Paraaortic lymph node (tissue), 1 donor: ENCODE results near the genes WAPL and LIPN.

DNA sequence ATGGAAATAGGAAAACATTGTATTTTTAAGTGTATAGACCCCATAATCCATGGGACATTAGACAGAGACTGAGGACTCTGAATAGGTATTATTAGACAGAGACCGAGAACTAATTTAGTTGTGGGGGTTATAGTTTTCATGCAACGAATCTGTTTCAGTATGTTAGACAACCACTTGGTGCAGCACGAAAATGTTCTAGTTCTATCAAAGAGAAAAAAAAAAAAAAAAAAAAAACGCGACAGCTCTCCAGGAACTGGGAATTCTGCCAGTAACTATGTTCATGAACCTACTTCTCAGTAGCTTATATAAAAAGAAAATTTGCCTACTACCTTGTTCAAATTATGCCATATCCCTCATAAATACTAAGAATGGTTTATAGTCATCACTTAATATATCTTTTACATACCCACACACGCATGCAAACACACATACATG is 685.2 kb upstream of the GHITM start:
- PRO-cap: unidirectional peak, plus-strand start at position 221 of the sequence

DNA sequence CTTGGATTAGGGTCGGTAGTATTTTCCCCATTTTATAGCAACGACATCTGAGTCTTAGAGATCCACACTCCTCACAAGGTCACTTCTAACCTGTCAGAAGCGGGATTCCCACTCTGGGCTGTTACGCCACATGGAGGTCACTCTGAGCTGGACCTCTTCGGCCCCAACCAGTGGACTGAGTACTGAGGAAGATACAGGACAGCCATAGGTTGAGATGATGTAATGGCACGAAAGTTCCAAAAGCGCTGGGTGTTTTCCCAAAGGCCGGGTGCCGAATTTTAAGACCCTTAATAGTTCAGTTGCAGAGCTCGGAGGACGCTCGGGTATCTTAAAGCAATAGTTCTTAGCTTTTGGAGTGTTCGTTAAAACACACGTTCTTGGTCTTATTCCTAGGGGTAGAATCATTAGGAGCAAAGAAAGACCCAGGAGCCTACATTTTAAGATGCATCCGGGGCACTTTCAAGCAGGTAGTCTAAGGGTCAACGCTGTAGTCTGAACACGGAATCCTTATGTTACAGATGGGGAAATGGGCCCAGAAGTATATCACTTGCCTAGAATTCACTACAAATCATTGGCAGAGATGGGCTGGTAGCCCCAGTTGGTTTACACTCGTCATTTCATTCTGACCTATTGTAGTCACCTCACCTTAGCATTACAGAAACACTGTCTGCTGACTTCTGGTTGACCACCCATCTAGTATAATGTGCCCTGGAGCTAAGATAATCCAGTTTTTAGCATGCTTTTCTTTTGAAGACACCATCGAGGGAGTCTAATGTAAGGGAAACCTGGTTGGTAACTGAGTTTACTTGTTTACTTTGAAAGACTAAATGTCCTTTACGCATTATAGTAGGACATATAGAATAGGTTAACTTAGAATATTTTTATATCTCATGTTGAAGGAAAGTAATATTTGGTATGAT is 974 bp downstream of the GHITM start:
- PRO-cap: no peak

DNA sequence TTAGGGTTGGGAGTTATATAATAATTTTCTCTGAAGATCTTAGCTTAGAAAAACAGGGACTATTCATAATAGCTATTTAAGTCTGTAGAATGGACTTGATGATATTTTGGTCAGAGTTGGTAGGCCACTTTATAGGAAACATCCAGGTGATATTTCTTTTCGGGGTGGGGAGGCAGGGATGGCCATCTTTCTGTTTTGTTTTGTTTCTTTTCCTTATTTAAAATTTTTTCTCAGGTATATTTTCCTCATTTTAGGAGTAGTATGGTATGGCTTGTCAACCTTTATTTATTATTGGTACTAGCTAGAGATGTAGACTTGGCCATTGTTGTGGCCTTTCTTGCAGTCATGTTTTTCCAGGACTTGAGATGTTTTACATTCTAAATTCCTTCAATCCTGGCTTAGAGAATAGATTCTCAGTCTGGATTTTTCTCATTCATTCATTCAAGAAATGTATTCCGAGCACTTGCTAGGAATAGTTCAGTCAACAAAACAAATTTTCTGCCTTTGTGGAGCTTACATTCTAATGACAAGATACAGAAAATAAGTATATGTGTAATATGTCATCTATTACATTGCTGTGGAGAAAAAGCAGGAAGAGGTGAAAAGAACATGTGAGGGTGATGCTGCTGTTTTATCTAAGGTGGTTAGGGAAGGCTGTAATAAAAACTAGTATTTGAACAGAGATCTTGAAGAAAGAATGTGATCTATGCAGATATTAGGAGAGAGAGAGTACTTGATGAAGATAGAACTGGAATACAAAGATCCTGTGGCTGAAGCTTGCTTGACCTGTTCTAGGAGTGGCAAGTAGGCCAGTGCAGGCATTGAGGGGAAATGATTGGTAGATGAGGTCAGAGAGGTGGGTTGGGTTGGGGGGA is 7.7 kb downstream of the CCSER2 start:
- PRO-cap: no peak

DNA sequence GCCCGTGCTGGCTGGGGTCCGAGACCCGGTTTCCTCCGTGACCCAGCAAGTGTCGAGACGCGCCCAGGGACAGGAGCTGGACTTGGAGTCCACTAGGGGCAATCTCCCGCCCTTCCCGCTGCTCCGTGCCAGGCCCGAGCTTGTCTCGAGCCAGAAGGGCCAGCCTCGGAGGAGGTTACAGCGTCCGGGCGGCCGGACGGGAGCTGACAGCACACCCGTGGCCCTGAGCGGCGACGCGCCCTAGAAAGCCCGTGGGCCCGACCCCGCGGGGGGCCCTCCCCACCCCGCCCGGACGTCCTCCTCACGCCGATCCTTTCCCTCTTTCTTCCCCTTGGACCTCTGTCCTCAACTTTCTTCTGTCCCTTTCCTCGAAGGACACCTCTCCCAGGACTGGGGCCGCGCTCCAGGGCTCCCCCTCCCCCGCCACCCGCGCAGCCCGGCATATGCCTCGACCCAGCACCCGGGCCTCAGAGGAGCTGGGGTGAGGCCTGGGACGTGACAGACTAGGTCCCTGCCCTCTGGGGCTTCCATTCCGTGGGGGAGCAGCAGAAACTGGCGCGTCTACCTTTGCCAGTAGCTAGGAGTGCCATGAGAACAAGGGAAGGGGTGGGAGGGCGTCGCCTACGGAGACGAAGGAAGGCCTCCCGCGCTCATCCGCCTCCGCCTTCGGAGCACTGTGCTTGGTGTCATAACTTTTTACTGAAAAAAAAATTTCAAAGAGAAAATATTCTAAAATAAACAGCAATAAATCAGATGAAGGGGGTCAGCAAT is 34.8 kb upstream of the GRID1 start:
- PRO-cap: no peak

DNA sequence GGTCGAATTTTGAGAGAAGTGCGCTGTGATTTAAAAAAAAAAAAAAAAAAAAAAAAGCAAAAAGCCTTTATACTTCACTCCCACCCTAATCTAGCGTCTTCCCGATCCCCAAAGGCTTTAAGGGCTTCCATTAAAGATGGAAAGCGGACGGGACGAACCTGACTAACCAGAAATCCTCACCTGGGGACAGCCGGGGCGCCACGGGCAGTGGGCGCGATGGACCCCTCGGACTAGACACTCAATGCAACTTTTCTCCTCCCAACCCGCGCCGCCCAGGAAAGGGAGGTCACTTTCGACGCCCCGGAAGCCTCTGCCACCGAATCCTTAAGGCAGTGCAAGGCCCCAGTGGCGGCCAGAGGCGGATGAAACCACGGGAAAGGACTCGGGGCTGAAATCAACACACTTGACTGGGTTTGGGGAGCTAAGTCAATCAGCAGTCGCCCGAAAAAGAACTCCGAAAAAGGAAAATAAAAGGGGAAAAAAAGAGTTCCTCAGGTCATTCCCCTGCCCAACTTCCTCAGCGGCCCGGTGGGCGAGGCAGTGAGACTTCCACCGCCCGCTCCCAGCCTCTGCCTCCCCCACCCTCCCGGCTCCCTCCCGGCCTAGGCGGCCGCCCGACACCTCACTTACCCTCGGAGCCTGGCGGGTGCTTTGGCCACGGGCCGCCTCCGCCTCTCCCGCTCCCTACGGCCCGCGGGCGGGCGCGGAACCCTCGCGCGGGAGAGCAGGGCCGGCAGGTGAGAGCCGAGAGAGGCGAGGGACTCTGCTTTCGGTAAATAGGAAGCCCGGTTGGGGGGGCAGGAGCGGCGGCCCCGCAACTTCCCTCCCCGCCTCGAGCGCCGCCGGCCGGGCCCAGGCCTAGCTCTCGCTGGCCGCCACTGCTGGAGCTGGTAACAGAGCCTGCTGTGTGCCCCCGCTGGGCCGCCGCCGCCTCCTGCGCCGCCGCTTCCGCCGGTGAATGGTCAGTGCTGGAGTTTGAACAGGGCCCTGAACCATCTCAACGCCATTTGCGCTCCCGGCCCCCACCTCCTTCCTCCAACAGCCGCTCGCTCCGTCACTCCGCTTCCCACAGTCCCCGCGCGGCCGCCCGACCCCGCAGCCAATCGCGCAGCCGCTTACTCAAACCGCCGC is at the start of gene WAPL:
Gene WAPL, minus strand, starts transcription at position 1,058 of the 1,131 bp plus-strand sequence.
- PRO-cap: unidirectional peak, plus-strand start at position 355 of the sequence; bidirectional peak, plus-strand start outside the sequence, minus-strand start at position 1,009 of the sequence

DNA sequence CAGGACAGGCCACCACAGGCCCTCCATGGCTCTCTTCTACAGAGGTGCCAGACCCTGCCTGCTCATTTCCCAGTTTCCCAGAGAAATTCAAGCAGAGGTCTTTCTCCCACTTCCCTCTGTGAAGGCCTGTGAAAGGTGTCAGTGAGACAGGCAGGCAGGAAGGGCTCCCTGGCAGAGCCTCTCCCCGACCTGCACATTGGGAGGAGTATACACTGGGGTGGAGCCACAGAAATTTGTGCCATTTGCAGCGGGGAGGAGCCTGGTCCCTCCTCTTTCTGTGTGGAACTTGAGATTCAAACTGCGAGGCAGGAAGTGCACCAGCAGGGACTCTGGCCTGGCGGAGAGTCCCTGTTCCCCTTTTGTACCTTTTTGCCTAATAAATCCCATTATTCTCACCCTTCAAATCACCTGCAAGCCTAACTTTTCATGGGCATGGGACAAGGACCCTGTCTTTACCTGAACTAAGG is 54.6 kb upstream of the OPN4 start:
- PRO-cap: no peak

DNA sequence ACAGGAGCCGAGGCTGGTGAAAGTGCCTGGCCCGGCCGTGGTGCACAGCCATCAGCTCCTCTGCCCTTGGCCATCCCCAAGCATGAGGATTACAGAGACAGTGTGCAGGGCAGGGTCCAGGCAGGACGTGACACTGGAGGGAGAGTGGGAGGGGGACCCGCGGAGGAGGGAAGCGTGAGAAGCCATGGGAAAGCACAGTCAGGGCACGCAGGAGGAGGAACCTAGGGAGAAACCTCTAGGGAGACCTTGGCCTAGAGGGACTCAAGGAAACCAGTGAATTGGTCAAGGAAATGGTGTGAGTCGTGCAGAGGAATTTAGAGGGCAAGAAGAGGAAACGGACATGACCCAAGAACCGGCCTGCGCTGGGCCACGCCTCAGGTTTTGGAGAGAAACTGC is 3.0 kb downstream of the OPN4 start:
- PRO-cap: no peak

- PRO-cap: no peak
Observed at GRCh38 chr10:86691252-86692287, 23.3 kb downstream of the LDB3 start.

GRCh38 chr10:86970077-86970597 is 1.9 kb downstream of the ADIRF start:
- PRO-cap: bidirectional peak, plus-strand start at chr10:86970320, minus-strand start at chr10:86970238

- PRO-cap: unidirectional peak, plus-strand start at chr10:87054991
Observed at GRCh38 chr10:87054500-87055172, 34.5 kb downstream of the FAM25A start.

- PRO-cap: no peak
Observed at GRCh38 chr10:87089211-87089530, 5.5 kb downstream of the GLUD1 start.

- PRO-cap: no peak
Observed at GRCh38 chr10:87170424-87170904, 54.8 kb upstream of the NUTM2A start.

DNA sequence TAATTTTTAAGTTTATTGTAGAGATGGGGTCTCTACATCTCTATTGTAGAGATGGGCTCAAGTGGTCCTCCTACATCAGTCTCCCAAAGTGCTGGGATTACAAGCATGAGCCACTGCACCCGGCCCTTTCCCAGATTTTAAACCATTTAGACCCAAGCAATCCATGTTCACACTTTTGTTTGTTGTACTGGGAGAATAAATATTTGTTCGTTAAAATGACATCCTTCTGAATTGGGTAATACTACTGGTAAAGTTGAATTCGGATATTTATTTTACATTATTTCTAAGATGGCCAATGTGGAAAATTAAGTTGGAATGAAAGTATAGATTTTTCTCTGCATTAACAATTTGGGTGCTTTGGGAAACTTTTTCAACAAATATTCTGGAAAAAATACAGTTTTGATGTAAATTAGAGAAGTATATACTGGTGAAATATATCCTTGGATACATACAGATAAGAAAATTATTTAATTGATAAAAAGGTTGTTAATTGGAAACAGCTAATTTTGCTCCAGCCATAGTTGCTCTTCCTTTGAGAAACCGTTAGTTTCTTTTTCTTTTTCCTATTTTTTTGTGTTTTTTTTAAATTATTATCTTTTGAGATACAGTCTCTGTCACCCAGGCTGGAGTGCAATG is 52.9 kb downstream of the MINPP1 start:
- PRO-cap: no peak

- PRO-cap: no peak
Observed at GRCh38 chr10:87768864-87769063, 49.3 kb downstream of the ATAD1 start.

DNA sequence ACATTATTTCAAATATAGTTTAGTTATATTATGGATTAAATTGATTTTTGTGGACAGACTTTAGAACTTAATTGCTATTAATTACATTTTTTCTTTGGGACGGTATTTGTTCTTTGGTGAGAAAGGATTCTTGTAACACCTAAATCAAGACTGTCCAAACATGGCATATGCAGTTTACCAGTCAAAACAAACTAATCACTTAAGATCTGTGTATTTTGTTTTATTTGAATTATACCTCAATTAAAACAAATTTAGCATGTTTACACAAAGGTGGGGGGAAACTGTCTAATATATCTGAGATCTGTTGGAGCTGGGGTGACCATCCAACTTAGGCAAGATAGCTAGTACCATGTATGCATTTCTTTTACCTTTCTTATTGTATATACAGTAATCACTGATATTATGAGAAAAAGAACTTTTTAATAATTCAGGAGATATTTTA is 20.0 kb downstream of the PTEN start:
- PRO-cap: no peak

DNA sequence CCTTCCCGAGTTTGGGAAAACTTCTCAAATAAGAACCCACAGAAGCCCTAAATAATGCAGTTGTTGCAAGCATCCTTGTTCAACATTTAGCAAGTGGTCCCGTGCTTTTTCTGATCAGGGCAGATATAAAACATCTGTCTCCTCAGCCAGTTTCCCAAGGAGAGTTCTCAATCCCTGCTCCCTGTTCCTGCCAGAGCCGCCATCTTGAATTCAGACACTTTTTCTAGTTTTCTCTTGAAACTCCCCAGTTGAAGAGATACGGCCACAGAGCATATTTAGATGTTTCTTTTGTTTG is 349.9 kb downstream of the PTEN start:
- PRO-cap: no peak

DNA sequence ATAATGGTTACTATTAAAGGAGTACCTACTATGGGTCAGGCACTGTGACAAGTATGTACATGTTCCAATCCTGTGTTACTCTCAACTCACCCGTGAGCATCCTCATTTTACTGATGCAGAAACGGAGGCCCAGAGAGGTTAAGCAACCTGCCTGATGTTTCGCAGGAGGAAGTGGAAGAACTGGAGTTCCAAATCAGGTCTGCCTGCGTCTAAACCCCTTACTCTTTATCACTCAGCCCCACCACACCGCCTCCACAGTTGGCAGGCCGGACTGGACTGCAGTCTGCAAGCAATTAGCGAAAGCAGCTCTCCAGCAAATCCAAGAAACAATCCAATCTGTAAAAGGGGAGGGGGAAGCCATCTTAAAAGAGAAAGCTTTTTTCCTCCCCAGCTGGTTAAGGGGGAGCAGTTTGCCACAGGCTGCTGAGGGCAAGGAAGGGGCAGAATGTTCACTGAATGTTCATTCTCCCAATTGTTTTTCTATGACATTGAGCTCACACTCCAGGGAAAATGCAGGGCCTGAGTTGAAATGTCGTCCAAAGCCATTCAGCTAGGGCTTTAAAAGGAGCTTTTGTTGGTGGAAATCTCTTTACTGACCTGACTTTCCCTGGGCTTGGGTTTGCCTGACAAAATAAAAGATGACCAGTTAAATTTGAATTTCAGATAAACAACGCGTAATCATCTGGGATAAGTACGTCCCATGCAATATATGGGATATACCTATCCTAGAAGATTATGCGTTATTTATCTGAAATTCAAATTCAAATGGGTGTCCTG is 350.0 kb downstream of the RNLS start:
- PRO-cap: no peak

DNA sequence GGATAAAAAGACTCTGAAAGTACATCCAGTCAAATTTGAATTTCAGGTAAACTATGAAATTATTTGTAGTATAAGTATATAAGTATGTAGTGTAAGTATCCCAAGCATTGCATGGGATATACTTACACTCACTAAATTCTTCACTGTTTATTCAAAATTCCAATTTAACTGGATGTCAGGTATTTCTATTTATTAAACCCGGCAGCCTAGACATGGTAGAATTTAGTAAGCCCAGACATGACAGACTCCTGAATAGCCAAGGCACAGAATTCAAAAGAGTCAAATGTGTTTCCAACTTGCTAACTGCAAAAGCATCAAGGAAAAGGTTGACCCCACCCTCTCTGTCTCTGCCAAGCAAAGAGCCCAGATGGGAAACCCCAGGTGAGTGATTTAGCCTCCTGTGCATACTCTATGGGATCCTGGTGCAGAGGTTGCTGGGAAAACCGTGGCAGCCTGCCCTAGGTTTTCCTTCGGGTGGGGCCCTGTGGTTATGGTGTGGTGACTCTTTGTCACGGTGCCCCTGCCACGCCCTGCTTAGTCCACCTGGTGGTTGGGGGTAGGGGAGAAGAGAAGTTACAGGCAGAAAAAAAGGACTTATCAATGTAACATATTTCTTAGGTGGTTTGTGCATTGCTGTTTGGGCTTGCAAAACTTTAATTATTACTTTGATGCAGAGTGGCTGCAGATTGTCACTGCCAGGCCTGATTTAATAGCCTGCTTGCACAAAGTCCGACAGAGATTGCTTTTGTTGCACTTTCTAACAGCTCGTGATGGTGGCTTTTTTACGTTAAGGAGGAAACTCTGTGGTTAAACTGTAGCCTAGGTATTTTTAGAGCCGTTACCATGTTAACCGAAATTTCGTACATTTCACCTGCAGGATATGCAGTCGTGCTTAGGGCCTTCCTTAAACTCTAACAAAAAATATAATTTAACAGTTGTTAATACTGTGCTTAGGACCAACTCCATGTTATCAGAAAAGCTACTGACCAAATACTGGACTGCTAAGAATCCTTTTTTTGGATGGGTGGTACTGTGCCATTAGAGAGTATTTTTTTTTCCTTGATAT is 197.5 kb downstream of the RNLS start:
- PRO-cap: no peak

- PRO-cap: no peak
Observed at GRCh38 chr10:88759587-88760232, at the start of gene LIPN. TSS of gene LIPN (plus strand) at chr10:88760020.

DNA sequence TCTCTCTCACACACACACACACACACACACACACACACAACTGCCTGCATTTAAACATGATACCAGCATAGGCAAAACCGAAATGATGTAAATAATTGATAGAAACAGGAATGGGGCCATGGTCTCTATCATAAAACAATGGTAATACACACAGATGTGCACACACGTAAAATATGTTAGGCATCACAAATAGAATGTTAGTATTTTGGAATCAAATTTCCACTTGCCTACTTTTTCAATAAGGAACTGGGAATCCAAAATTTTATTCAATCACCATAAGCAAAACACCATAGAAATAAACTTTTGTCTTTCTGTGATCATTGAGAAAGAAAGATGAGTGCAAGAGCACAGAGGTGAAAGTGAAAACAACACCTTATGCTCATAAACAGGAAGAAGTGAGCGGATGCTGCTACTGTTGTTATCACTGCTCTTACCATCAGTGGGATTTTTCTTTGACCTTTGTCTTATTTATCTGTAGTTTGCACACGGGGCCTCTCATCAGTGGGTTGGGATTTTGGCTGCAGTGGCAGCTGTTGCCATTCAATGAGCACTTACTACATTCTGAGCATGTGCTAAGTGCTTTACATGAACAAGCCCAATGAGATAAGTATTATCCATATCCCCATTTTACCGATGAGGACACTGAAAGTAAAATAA is 22.6 kb downstream of the LIPM start:
- PRO-cap: bidirectional peak, plus-strand start at position 477 of the sequence, minus-strand start at position 438 of the sequence